SK-MEL-5 (cell line): ENCODE data around the gene MKRN2OS.

DNA sequence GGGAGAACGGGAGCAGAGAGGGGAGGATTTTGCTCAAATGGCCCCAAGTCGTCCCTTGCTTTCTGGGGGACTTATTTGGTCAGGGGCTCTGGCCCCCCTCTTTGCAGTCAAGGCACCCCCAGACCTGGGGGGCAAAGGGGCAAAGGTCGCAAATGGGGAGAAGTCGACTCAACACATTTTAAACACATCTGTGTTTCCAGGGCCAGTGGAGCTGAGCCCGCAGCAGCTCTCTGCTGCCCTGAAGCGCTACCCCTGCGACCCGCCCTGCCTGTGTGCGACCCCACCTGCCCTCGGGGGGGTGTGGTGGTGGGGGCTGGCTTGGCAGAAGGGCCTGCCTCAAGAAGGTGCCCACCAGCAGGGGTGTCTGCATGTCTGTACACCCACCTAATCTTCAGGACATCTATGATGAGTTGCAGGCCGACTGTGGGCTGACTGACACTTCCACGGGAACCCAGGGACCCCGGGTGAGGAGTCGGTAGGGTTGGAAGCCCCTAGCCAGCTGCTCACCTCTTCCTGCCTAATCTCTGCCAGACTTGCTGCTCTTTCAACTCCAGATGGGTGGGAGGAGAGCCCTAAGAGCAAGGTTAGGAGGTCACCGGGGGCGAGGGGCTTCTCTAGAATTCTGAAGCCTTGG, 721 bp upstream of the ATP2B2 start:
RAMPAGE:
- cytosol, long total RNA, result no peak
- long total RNA, result no peak
- nucleus, long total RNA, result no peak

GRCh38 chr3:10702897-10703562, 113.0 kb upstream of the SLC6A11 start:
RAMPAGE:
- cytosol, long total RNA, result no peak
- long total RNA, result no peak
- nucleus, long total RNA, result no peak

DNA sequence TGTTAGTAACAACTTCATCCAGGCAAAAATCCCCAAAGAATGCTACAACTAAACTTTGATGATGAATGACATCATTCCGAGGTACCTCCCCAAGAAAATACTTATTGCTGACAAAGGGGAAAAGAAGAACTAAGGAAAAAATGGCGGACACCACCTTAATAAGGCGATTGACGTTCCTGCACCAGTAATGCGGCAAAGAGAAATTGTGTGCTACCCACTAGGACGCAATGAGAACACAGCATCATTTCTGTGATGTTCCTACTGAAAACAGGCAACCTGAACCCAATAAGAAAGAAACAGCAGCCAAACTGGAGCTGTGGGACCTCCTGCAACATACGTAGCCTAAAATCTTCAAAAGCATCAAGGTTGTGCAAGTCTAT, 78.1 kb upstream of the SLC6A11 start:
RAMPAGE:
- cytosol, long total RNA, result no peak
- long total RNA, result no peak
- nucleus, long total RNA, result no peak

GRCh38 chr3:10769026-10769341, 47.0 kb upstream of the SLC6A11 start:
RAMPAGE:
- cytosol, long total RNA, result no peak
- long total RNA, result no peak
- nucleus, long total RNA, result no peak

DNA sequence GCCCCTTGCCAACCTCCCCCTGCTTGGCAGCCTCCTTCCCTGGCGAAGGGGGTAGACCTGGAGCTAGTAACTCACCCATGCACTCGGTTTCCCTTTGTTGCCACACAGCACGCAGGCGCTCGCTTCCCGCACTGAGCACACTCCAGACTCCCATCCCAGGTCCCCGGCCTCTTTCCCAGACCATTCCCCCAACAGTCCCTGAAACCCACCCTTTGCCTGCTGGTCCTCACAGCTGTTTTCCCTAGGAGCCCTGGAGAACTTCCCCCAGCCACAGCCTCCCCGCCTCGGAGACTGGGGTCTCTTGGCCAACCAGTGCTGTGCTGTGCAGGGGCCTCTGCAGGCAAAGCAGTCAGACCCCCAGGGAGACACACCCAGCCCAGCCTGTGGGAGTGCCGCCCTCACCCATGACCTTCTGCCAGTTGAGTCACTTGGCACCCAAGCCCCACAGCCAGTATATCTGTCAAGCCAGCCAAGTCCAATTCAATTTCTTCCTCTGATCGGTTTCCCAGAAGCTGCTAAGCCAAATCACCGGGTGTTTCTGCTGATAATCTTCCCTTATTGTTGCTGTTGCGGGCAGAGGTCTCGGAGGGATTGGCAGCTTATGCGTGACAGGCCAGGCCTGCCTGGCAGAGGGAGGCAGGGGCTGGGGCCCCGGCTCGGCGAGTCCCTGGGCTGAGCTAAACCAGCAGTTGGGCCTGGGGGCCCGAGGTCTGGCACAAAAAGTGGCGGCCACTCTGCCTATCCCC, 65.7 kb upstream of the SLC6A1 start:
RAMPAGE:
- cytosol, long total RNA, result no peak
- long total RNA, result no peak
- nucleus, long total RNA, result no peak

RAMPAGE:
- cytosol, long total RNA, result no peak
- long total RNA, result no peak
- nucleus, long total RNA, result no peak
These were observed 161.8 kb downstream of the VGLL4 start for GRCh38 chr3:11481956-11482367.

DNA sequence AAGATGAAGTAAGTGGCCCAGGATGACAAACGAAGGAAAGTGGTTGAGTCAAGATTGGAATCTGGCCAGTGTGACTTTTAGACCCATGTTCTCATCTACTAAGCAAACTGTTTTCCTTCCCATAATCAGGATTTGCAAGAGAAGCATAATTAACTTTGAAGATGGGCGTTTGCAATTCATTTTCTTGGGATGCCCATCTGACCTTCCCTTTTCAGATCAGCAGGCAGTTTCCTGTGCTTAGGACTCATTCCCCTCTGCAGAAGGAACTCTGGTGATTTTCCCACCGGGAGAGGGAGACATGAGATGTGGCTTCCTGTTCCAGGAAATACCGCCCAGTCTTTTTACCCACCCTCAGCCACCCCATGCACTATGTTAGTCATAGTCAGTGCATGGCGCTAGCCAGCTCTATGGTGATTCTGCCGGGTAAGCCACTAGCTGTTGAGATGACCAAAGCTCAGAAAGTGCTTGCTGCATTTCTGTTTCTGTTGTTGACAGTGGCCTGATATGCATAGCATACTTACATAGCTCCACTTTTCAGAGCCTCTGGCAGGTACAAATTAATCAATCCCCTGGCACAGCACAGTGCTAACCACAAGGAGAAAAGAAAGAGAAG, 129.4 kb downstream of the VGLL4 start:
RAMPAGE:
- cytosol, long total RNA, result no peak
- long total RNA, result no peak
- nucleus, long total RNA, result no peak

RAMPAGE:
- cytosol, long total RNA, result no peak
- long total RNA, result no peak
- nucleus, long total RNA, result no peak
These were observed 126.5 kb downstream of the VGLL4 start for GRCh38 chr3:11517055-11517764.

DNA sequence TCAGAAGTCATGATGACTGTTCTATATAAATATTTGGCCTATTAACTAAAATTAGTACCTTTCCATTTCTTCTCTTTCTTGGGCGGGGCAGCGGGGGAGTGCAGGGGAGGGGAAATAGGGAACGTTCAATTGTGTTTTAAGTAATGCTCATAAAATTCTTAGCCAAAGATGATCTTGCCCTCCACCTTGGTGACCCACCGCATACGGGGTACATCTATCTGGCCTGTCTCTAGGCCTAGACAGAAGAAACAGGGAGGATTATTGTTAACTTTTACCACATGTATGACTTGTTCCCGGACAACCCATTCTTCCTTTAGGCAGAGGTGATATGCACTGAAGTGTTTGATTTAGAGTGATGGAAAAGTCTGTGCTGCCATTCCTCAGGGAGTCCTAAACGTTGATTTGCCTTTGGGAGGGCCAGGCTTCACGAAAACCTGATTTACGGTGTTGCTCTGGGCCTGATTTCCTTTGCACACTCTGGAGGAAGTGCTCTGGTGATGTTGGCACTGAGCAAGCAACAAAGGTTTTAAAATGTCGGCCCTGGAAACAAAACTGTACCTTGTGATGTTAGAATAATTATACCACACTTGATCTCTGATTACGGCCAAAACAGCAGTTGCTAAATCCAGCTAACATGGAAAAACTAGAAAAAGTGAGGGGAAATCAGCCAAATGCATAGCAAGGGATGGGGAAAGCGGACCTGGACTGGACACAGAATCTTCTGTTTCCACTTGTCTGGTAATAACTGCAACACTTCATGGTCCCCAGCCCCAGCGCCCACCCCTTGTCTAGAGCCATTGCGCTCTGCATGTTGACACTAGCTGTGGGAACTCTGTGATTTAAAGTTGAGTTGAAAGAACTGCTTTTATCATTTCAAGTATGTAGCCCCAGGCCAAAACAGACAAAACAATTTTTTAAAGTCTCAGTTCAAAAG, 120.3 kb downstream of the VGLL4 start:
RAMPAGE:
- cytosol, long total RNA, result no peak
- long total RNA, result no peak
- nucleus, long total RNA, result no peak

DNA sequence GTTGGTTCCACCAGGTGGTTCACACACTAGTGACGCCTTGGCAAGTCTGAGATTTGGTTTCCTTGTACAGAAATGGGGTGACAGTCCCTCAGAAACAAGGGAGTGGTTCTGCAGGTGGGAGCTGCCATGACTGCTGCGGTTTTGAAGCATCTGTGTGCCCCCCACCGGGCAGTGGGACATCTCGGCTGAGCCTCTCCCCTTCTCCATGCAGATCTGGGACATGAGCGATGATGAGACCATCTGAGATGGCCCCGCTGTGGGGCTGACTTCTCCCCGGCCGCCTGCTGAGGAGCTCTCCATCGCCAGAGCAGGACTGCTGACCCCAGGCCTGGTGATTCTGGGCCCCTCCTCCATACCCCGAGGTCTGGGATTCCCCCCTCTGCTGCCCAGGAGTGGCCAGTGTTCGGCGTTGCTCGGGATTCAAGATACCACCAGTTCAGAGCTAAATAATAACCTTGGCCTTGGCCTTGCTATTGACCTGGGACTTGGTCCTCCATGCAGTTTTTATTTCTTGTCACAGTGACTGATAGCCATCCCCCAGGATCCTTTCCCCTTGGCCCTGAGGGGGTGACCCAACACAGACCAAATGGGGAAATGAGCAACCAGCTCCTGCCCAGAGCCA, 89.0 kb downstream of the VGLL4 start:
RAMPAGE:
- cytosol, long total RNA, result no peak
- long total RNA, result no peak
- nucleus, long total RNA, result no peak

DNA sequence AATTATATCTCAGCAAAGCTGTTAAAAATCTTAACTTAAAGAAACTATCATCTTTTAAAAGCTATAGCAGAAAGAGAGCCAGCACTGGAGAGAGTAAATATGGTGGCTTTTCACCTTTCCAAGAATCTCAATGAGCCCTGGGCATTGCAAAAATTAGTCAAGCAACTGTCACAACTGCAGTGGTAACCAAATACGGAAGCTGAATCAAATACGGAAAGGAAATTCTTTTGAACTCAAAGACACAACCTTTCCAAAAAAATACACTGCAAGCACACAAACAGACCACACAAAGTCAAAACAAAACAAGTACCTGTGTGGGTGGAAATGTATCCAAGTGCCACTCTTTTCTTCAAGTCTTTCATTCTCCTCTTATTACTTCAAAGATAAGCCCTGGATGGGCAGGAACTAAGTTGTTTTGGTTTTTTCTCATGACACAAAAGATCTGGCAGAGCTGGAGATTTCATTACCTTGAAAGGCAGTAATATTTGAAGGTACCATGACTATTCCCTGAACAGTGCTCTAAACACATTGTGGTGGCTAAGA, 17.6 kb downstream of the VGLL4 start:
RAMPAGE:
- cytosol, long total RNA, result no peak
- long total RNA, result no peak
- nucleus, long total RNA, result no peak

DNA sequence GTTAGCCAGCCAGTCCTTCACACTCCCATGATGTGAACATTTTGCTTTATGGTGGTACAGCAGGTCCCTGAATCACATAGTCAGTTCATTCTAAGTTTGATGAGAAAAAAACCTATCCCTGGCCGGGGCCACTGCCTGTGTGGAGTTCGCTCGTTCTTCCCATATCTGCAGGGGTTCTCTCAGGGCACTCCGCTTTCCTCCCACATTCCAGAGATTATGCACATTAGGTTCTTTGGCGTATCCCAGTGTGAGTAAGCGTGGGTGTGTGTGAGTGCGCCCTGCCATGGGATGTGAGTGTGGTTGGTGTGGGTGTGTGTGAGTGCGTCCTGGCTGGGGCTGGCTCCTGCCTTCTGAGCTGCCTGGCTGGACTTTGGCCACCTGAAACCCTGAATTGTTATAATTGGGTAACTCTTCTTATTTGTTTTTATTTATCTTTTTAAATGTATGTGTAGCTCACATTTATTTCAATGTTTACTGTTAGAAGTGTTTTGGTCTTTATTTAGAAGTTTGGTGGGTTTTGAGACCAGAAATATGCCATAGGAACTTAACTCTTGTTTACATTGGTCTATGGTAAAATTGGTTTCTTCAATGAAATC, 64.1 kb upstream of the PPARG start:
RAMPAGE:
- cytosol, long total RNA, result no peak
- long total RNA, result no peak
- nucleus, long total RNA, result no peak

RAMPAGE:
- cytosol, long total RNA, result no peak
- long total RNA, result no peak
- nucleus, long total RNA, result no peak
These were observed 38.1 kb downstream of the PPARG start for GRCh38 chr3:12326818-12327585.

GRCh38 chr3:12351204-12351743, 62.4 kb downstream of the PPARG start:
RAMPAGE:
- cytosol, long total RNA, result no peak
- long total RNA, result no peak
- nucleus, long total RNA, result no peak

GRCh38 chr3:12544988-12546096, at the start of gene MKRN2OS:
Gene MKRN2OS (minus strand): TSS chr3:12545499.
RAMPAGE:
- cytosol, long total RNA, result no peak
- long total RNA, result no peak
- nucleus, long total RNA, result no peak

RAMPAGE:
- cytosol, long total RNA, result no peak
- long total RNA, result no peak
- nucleus, long total RNA, result no peak
These were observed 1.8 kb downstream of the MKRN2 start for GRCh38 chr3:12558769-12558976.

DNA sequence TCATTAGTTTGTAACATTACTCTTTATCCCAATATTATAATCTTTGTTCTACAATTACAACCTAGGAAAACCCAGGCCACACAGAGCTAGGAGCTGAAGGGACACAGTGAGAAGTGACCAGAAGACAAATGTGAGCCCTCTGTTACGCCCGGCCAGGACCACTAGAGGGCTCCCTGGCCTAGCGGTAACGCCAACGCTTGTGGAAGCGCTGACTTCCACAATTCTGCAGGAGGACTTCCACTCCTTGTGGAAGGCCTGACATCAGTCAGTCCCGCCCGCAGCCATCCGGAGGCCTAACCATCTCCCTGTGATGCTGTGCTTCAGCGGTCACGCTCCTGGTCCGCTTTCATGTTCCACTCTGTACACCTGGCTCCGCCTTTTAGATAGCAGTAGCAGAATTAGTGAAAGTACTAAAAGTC, 26.6 kb upstream of the RPL32 start:
RAMPAGE:
- cytosol, long total RNA, result no peak
- long total RNA, result no peak
- nucleus, long total RNA, result no peak

RAMPAGE:
- cytosol, long total RNA, result no peak
- long total RNA, result no peak
- nucleus, long total RNA, result no peak
These were observed 40.5 kb upstream of the RPL32 start for GRCh38 chr3:12881791-12882295.

DNA sequence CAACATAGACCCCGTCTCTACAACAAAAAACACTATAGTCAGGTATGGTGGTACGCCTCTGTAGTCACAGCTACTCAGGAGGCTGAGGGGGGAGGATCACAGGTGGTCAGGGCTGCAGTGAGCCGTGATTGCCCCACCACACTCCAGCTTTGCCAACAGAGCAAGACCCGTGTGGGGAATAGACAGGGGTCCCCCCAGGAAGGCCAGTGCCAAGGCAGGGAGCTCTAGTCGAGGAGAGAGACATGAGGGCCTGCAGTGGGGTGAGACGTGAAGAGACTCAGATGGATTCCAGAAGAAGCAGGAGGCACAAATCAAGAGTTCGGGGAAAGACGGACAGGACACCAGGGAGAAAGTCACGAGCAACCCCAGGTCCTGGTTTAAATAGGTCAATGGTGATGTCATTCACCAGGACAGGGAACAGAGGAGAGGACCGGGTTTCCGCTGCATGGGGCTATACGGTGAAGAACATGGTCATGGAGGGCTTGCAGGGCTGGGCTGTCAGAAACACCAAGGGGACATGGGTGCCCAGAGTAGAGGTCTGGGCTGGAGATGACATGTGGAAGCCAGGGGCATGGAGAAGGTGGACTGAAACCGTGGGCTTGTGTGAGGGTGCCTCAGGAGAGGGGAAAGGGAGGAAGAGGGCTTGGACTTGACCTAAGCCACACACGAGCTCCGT, 53.9 kb upstream of the RPL32 start:
RAMPAGE:
- cytosol, long total RNA, result no peak
- long total RNA, result no peak
- nucleus, long total RNA, result no peak

GRCh38 chr3:12900440-12901528, 59.4 kb upstream of the RPL32 start:
RAMPAGE:
- cytosol, long total RNA, result no peak
- long total RNA, result no peak
- nucleus, long total RNA, result no peak